Choroid plexus epithelial cell (primary cell): ENCODE measurements around the gene RAET1L.

GRCh38 chr6:148521009-148521701 is 178.5 kb downstream of the SASH1 start:
- RRBS, result no CpG with 5 or more reads among the region's 6 CpGs

DNA sequence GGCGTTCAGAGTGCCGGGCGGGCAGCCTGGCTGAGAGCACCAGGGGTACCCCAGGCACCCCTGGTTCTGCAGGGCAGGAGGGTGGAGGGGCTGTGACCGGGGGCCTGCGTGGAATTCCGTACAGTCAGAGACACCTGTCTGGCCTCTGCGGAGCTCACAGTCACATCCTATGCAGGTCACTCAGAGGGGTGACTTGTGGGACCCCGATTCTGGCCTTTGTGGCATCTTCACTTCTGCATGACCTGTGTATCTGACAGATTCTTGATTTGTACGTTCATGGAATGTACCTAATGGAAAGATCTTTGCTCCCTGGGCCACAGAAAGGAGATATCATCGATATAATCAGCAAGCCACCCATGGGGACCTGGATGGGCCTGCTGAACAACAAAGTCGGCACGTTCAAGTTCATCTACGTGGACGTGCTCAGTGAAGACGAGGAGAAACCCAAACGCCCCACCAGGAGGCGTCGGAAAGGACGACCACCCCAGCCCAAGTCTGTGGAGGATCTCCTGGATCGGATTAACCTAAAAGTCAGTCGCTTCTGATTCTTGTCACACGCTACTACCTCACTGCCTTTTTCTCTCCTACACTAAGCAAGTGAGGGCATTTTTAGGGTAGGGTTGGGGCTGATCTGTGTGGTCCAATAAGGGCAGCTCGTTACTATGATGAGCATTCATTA is 191.0 kb downstream of the SASH1 start:
- RRBS, result 99% methylated on average over 4 of the region's 23 CpGs

GRCh38 chr6:148747161-148748250 is 676 bp downstream of the UST start:
- RRBS, result 1% methylated on average over 65 of the region's 116 CpGs

DNA sequence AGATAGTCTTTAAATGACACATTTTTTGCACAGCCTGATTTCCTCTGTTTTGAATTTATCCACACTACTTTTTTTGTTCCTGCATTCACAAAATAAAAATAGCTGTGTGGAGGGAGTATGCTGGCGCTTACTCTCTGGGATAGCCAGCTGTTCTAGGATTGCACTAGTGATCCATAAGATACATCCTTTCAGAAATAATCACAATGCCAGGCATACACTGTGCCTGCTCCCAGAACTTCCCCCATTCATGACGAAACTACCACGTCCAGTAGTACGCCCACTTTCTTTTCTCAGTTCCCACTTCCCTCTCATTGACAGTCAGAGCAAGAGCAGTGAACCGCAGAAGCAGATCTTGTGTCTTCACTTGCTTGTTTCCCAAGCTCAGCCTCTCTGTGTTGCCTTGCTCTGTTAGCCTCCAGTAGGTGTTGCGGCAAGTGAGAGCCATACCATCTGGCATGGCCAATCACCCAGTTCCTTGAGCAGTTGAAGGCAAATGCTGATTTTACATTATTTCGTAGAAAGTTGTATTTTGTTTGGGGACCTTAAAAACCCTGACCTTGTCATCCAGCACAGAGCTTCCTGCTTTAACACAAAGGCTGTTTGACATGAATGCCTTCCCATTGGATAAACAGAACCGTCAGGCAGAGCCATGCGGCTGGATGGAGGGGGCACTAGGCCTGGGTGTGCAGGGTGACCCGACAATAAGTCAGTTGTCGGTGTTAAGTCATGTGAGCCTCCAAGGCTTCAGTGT is 11.7 kb downstream of the UST start:
- RRBS, result no CpG with 5 or more reads among the region's 11 CpGs

GRCh38 chr6:148985036-148986039 is 238.5 kb downstream of the UST start:
- RRBS, result no CpG with 5 or more reads among the region's 7 CpGs

GRCh38 chr6:149378491-149379183 is 21.4 kb upstream of the SUMO4 start:
- RRBS, result no CpG with 5 or more reads among the region's 8 CpGs

DNA sequence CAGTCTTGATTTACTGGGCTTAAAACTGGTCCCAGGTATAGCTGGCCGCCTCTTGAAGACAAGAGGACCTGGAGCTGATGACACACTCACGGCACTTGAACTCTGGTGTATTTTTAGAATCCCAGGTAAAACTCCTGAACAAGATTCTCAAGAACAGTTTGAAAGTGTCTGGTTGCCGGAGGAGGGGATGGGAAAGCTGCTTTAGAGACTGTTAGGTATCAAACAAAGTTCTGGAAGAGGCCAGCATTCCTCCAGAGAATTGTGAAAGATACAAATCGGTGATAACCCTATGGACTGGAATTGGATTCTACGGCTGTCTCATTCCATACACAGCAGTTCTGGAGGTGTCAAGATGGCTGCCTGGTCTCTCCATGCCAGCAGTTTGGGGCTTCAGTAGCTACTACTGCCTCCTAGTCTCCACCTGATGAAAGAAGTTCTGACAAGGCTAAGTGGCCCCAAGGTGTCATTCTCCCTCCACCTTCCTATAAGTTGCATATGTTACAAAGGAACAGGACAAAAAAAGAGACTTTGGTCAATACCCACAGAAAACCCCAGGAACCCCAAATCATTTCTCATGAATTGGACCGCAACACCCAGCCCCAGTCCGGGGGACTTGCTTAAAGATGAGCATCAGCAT is 40.5 kb downstream of the LRP11 start:
- RRBS, result 94% methylated on average over 1 of the region's 7 CpGs

- RRBS, result no CpG with 5 or more reads among the region's 5 CpGs
Measured at GRCh38 chr6:149855469-149856126, 8.6 kb downstream of the LRP11 start.

- RRBS, result no CpG with 5 or more reads among the region's 6 CpGs
Measured at GRCh38 chr6:149895163-149895633, 2.7 kb downstream of the RAET1E start.

GRCh38 chr6:150025360-150025919 is at the start of gene RAET1L:
Gene RAET1L (minus strand): TSS chr6:150025532.
- RRBS, result no CpG with 5 or more reads among the region's 31 CpGs

DNA sequence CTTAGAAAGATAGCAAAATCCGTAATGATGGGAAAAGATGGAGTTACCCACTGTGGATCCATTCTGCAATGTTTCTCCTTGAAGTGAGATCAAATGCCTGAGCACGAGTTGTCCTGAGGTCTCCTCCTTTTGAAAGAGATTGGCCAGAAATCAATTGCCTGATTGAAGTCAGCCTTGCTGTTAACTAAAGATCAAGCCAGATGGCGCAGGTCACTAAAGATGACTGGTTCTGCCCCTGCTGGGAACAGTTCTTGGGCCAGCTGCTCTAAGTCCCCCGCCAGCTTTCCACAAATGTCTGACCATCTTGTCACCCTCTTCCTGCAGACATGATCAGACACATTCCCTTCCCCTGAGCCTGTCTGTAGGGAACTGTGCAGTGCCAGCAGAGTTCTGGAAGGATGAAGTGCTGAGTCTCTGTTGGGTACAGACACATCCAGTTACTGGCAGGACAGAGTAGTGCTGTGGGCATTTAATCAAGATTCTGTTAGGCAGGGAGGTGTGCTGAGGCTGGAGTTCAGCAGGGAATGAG is 100.6 kb upstream of the IYD start:
- RRBS, result no CpG with 5 or more reads among the region's 4 CpGs

- RRBS, result no CpG with 5 or more reads among the region's 2 CpGs
Measured at GRCh38 chr6:150372859-150373688, 4.3 kb downstream of the IYD start.

DNA sequence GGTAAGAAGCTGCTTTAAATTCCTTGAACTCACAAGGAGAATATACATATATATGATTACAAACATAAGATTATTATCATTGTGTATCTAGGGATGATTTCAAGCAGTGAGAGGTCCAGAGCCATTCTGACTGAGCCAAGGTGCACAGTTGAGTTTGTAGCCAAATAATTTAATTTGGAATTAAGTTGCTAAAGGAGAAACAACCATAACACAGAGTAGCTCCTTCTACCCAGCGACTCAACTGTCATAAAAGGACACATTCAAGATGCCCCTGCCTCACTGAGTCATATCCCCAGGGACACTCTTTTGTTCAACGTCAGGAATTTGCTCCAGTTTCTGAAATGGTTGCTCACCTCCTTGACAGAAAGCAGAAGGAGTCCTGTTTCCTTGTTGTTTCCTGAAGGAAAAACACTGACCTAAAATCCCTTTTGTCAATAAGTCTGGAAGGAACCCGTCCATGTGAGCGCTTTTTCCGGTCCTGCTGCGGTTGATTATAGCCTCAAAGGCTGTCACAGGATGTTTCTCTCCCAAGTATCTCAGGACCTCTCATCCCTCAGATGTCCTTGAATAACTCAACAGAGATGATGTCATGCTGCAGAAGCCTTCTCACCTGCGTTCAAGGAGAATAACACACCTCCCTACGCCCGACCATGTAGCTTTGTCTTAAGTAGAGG is 113.7 kb upstream of the PLEKHG1 start:
- RRBS, result no CpG with 5 or more reads among the region's 9 CpGs

- RRBS, result no CpG with 5 or more reads among the region's 8 CpGs
Measured at GRCh38 chr6:150574338-150574914, 25.3 kb upstream of the PLEKHG1 start.

DNA sequence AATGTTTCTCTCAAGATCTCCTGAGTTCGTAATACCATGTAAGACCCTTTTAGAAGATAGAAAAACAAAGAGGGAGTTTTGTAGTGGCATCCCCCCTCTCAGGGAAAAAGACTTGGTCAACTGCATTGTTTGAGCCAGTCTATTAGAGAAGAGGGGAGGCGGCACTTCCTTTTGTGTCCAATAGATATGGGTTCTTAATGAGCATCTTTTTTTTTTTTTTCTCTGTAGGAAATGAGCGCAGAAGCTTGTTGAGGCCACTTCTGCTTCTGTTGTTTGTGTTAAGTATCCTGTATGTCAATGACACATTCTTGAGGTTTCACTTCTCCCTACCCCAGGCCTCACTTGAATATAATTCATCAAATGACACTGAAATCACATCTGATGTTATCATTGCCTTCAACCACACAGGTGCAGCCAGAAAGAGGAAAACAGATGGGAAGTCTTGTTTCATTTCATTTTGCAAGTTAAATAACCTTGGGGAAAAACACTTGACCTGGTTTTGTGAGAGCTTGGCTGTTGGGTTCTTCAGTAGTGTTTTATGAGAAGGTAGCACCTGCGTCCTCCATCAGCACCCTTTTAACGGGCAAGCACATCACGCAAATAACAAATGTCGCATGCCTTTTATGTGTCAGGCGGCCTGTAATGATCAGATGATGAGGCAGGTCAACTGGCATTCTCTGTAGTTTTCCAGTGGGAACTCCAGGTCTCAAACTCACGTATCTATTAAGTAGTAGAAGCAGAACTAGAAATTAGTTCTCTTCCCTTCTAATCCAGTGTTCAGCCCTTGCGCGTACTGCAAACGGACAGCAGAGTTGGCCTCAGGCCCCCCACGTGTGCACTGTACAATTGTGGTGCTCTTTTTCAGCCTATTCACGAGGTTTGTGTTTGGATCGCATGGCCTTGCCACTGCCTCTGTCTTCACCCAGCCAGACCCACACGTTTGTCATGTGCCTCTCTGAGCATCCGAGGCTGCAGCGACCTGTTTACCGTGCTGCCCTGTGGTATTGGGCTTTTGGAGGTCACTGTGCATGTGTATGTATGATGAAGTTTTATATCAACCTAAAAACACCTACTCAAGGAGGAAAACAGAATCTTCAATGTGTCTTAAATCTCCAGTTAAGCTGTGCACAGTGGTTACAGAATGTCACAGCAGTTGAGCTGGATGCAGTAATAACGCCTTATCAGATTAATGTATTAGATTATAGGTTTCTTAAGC is 23.5 kb downstream of the PLEKHG1 start:
- RRBS, result no CpG with 5 or more reads among the region's 20 CpGs

GRCh38 chr6:150753382-150754261 is 111.9 kb upstream of the MTHFD1L start:
- RRBS, result no CpG with 5 or more reads among the region's 15 CpGs

GRCh38 chr6:150813983-150814279 is 51.6 kb upstream of the MTHFD1L start:
- RRBS, result no CpG with 5 or more reads among the region's 1 CpG

- RRBS, result no CpG with 5 or more reads among the region's 3 CpGs
Measured at GRCh38 chr6:150881876-150882747, 16.6 kb downstream of the MTHFD1L start.

- RRBS, result no CpG with 5 or more reads among the region's 18 CpGs
Measured at GRCh38 chr6:151044539-151045196, 179.2 kb downstream of the MTHFD1L start.

DNA sequence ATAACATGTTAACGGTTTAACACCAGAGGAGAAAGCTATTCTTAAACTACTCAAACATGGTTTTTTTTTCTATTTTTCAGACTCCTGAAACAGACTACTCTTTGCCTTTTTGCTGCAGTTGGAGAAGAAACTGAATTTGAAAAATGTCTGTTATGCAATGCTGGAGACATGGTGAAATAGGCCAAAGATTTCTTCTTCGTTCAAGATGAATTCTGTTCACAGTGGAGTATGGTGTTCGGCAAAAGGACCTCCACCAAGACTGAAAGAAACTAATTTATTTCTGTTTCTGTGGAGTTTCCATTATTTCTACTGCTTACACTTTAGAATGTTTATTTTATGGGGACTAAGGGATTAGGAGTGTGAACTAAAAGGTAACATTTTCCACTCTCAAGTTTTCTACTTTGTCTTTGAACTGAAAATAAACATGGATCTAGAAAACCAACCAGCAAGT is 138.3 kb upstream of the AKAP12 start:
- RRBS, result no CpG with 5 or more reads among the region's 3 CpGs